Measurements from ENCODE around the gene DPP6.

DNA sequence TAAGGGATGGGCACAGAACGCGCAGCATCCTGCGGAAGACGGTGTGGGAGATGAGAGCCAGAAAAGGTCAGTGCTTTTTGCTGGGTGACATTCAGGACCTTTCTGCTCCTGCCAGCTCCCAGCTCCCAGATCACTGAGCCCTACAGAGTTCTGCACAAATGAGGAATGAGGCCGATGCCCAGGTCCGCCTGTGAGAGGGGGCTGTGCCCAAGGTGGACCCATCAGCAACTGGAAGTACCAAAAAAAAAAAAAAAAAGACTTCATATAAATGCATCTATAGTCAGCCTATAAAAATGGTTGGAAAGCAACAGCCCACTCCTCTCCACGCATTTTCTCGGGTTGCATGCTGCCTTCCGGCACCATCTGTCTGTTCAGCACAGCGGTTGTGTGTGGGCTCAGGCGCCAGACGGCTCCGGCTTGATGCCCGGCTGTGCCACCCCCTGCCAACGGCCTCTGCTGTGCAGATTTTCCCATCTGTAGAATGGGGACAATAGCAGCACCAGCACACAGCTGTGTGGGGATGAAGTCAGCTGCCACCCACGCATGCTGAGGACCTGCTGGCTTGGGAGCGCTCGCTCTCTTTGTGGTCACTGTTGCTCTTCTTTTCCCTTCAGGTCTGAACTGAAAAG lies 19.6 kb downstream of the PRKAG2 start:
- RRBS = 95% methylated on average over 5 of the region's 18 CpGs

DNA sequence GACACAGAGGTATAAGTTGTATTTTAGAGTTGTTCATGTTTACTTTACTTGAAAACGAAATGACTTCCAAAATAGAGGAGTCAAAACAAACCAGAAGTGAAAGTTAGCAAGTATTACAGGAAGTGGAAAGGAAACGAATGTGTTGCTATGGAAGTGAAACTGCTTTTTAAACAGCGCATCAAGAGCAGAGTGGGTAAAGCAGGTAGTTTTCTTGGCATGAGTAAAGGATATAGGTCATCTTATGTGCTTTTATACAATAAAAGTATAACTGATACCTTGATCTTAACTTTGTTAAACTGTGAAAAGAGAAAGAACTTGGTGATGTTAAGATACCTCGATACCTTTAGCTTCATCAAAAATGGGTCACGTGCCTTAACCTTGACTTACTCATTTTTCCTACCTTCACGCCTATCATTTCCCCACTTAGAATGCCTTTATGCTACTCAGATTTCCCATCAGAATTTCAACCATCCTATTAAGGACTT lies 19.9 kb upstream of the GALNTL5 start:
- RRBS = no CpG with 5 or more reads among the region's 6 CpGs

DNA sequence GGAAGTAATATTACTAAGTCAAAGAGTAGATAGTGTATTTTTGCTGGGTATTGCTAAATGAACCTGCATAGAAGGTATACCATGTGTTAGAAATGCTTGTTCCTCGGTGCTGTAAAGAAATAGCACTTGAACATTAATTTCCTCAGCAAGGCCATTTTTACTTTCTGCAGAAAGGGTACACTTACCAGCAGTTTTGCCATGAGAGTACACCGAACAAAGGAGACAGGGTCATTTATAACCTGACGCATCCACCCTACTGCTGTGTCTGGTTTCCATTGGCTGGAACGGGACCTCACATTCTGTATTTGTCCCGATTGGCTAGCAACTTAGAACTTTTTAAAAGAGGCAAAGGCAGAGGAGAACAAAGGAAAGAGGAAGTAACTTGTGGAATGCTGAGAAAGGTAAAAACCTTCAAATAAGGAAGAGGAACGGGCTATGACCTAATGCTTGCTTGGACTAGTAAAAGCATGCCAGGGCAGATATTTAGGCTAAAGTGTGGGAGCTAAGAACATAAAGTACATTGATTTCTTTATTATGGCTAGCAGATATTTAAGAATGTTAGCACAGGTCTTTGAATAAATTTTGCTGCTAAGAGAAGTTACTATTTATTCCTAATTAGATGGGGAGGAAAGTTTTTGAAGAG lies 56.8 kb downstream of the GALNT11 start:
- RRBS = no CpG with 5 or more reads among the region's 6 CpGs

DNA sequence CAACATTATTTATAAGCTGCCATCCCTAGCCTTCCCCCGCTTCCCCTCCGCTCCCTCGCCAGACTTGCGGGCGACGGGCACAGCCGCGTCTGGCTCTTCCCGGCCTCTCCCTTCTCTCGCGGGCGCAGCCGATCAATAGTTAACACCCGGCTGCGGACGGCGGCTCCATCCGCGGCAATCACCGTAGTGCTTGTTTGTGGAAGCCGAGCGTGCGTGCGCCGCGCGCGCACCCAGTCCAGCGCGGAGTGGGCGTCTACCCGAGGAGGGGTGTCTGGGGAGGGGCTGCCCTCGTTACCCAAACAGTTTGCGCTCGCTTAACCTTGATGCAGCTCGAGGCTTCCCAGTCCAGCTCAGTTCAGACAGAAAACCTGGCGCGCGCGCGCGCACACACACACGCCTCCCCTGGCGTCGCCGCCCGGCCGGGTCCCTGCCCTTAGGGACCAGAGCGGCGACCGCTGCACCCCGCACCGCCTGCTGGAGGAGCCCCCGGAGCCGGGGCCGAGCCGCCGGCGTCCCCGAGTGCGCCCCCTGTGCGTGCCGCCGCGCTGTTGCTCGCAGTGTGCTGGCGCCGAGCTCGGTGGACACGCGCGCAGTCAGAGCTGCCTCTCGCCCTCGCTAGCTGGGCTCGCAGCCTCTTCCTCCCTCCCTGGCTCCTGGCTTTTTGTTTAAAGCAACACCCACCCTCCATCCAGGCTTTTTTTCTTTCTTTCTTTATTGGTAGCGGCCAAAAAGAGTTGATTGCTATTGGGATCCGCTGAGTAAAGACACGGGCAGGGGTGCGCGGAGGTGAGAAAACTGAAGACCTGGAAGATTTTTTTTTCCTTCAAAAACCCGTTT lies 165.2 kb upstream of the DPP6 start:
- RRBS = 84% methylated on average over 12 of the region's 81 CpGs

- RRBS = 87% methylated on average over 9 of the region's 73 CpGs
Observed at GRCh38 chr7:154051942-154052822, at the start of gene DPP6. TSS of gene DPP6 (plus strand) at chr7:154052398.

DNA sequence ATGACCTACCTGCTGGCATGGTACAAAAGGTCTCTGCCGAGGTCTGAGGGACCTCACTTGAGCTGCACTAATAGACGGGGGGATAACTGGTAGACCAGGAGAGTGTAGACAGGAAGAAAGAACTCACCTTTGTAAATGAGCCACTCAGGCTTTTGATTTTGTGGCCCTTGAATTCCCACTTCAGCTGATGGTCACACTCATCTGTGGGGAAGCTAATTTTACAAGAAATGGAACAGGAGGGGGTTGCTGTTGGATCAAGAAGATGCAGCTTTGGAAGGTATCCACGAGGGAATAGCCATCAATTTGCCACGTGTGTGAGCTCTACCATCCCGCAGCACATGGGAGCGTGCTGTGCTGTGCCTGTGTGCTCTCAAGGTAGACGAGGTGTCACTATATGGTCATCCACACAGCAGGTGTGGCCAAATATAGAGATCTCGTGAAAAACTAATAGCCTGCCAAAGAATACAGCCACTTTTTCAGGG lies 279.2 kb downstream of the DPP6 start:
- RRBS = no CpG with 5 or more reads among the region's 8 CpGs

- RRBS = no CpG with 5 or more reads among the region's 2 CpGs
Observed at GRCh38 chr7:154442927-154443182, 390.7 kb downstream of the DPP6 start.

DNA sequence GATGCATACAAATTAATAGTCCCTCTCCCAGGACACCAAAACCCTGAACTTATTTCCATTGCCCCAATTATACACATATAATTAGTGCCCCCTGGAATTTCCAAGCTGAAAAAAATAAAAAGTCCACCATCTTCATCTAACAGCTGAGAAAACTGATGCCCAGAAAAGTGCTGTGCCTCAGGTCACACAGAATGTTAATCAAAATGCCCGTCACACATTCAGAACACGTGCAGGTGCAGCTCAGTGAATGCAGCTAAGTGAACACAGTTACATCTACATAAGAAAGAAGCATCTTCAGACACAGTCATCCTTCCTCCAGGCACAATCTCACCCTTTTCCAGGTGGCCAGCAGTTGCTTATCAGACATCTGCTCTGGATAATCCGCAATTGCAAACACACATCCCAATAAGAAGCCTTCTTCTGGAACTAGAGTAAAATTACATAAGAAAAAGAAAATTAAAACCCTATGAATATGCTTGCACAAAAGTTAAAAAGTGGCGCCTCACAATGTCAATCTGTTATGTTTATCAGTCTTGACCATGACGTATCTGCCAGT lies 35.4 kb downstream of the PAXIP1 start:
- RRBS = no CpG with 5 or more reads among the region's 5 CpGs

DNA sequence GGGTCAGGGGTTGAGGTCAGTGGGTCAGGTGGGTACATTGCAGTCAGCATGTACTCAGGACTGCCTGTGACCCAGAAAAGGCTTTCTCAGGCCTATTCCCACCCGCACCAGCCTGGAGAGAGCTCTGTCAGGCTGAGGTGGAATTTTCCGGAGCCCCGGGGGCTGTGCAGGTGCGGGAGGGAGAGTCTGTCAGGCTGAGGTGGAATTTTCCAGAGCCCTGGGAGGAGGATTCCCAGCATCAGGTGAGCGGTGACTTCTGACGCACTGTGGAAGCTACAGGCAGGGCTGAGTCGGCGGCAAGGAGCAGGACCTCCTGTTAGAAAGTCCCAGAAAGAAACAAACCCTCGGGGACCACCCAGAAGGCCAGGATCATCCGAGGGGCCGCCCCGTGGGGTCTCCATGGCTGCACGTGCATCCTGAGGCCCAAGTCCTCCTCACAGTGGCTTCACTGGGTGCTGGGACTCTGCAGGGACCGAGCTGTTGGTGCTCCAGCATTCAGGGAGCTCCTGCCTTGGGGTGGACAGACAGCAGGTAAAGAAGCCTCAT lies 94.2 kb upstream of the INSIG1 start:
- RRBS = no CpG with 5 or more reads among the region's 14 CpGs

DNA sequence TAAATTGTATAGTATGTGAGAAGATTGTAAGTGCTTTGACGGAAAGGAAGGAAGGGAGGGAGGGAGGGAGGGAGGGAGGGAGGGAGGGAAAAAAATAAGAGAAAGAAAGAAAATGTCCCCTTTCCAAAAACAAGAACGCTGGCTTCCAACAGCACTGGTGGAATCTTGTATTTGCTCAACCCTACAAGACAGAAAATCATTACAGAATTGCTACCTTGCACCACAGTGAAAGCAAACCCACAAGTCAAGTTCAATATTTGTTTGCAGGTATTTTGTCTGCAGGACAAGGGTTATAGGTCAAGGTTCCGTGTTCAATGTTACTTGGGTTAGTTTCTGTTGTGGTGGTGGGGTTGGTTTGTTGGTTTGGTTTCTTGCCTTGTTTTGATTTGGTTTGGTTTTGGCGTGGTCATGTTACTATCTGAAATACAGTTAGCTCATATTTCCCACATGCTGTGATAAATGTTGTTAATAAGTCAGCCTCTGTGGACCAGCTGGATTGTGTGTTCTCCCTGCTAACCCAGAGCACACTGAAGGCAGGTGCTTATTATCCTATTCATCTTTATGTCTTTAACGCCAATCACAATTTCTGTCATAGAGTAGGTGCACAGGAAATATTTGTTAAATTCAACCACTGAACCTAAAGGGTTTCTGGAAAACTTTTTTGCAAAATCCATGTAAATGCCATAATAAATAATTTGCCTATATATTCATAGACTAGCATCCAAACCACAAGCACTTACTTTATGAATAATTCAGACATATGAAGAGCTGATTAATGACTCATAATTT lies 75.6 kb upstream of the INSIG1 start:
- RRBS = no CpG with 5 or more reads among the region's 5 CpGs

- RRBS = no CpG with 5 or more reads among the region's 5 CpGs
Observed at GRCh38 chr7:155294063-155294487, 3.6 kb upstream of the INSIG1 start.

GRCh38 chr7:155307909-155308235 lies 10.2 kb downstream of the INSIG1 start:
- RRBS = no CpG with 5 or more reads among the region's 4 CpGs

DNA sequence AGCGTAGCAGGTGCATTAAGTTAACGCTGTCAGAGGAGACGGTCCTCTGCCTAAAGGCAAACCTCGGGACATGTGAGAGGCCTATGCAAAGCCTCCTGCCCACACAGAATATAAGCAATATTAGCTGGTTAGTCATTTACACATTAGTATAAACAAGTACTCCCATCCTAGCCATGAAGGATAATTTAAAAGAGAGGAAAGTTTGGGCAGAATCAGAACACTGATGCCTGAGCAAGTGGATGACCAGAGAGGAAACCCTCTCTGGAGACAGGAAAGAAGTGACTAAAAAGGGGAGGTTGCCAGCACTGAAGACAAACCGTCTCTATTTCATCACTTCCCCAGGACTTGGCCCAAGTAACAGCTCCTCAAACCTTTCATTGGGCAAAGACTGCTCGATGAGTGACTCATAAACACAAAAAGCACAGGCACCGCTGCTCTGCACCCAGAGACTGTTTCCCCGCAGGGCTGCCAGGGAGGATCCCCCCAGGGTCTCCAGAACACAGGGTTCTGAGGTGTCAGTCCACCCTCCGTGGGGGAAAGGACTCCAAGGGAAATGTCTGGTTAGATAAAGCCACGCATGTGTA lies 59.7 kb downstream of the INSIG1 start:
- RRBS = no CpG with 5 or more reads among the region's 10 CpGs

- RRBS = 96% methylated on average over 18 of the region's 45 CpGs
Observed at GRCh38 chr7:155803342-155803655, 9.0 kb downstream of the SHH start.

DNA sequence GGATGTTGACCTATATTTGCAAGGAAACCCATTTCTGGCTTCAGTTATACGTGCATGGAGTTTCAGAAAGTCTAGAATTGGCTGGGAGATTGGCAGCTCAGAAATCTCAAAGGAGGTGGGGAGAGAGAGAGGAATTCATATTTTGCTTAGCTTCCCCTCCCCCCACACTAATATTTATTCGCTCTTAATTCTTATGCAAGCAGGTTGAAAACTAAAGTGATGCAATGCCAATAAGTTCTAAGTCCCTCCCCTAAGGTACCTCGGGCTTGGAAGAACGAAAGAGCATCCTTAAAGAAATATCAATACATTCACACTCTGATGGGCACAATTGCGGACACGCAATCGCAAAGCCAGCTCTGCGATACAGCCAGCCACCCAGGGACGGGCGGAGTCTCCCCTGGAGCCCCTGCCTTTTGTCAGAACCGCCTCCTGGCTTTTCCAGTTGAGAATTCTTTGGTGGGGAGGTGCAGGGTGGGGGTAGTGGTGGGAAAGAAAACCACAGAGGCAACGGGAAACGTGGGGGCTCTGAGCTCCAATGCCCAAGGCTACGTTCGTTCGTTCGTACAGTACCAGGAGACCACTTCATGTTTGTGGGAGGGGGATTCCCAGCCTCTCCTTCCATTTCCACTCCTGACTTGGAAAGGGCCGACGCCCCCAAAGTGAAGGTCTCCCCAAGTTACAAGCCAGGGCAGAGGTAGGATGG lies 1.3 kb downstream of the SHH start:
- RRBS = no CpG with 5 or more reads among the region's 19 CpGs

DNA sequence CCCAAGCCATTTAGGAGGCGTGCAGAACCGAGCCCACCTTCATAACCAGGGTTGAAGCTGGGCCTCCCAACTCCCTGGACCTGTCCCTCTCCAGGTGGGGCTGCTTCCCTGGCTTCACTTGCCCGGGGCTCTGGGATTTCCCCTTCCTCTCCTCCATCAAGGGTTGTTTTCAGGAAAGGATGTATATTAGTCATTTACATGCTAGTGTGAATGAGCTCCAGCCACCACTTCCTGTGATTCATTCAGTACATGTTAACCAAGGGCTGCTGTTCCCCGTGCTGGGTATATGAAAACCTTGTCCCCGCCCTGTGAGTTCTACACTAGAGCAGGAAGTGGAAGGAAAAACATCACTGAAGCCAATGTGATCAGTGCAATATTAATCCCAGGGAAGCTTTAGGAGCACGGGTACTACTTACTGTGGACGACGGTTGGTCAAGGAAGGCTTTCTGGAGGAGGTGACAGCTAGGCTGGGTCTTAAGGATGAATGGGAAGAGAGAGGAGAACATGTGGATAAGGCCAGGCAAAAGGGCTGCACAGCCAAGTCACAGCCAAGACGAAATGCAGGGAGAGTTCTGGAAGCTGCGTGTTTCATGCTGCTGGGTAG lies 150.1 kb upstream of the SHH start:
- RRBS = no CpG with 5 or more reads among the region's 10 CpGs

GRCh38 chr7:156535490-156535696 lies 105.2 kb upstream of the RNF32 start:
- RRBS = no CpG with 5 or more reads among the region's 4 CpGs

DNA sequence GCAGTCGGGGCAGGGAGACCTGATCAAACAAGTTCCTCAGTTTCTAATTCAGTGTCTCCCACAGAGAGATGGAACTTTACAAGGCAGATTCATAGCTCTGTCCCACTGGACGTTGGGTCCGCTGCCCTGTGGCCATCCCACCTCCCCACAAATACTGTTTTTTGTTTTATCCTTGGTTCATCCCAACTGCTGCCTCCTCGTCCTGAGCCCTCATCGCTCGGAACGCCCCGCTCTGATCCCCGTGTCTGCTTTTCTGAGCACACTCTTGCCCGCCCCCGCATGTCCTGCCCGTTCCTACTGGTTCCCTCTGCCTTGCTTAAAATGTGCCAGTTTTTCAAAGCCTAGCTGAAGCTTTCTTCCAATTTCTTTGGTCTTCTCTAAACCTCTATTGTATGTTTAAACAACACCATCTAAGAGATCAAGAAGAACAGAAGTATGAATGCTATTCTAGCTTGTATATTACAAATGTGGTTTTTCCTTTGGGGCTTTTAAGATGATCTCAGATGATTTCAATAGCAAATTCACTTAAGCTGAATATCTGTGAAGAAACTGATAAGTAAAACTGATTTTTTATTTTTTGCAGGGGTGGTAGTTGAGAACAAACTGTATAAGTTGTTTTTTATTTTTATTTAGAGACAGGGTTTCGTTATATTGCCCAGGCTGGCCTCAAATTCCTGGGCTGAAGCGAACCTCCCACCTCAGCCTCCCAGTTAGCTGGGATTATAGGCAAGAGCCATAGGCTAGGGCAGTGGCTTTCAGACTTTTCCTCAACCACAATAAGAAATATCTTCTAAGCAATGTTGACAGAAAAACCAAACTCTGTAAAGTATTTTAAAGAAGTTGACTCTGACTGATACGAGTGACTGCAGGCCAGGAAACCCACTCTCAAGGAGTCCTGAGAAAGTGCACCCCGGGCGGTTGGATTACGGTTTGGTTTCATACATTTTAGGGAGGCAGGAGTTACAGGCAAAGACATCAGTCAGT lies 19.6 kb downstream of the RNF32 start:
- RRBS = no CpG with 5 or more reads among the region's 18 CpGs

DNA sequence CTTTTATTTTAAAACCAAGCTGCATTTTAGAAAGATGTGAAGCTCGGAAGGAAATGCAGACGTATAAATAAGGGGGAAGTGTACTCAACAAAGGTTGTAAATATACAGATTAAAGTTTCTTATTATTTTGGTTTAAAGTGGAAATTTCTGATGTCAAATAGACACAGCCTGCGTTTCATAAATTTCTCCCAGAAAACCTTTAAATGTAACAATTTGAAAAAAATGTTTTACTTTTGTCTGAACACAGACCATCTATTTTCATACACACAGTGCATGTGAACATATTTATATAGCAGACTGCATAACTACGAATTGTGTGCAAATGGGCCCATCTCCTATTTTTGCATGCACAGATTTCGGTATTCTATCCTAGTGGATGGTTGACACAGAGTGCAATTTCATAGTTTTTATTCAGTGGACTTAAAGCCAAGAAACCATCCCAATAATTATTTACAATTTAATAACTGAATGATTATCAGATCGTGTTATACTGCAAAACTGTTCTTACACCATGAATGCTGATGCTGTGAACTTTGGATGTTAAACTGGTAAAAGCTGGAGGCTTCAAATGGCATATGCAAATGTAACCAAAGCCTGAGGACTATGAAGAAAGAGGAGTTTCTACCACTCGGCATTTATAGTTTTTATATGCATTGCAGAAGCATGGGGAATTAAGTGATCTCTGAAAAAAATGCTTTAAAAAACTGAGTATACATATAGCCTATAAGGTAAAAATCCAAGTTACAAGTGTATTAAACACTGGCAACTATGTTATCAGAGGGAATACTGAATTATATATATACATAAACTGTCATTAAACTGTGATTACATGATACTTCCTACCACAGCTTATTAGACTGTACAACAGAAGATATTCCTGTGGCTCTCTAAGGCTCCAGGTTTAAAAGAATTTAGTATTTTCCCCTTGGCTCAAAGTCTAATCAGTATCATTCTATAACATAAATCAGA lies 42.3 kb downstream of the RNF32 start:
- RRBS = no CpG with 5 or more reads among the region's 7 CpGs

DNA sequence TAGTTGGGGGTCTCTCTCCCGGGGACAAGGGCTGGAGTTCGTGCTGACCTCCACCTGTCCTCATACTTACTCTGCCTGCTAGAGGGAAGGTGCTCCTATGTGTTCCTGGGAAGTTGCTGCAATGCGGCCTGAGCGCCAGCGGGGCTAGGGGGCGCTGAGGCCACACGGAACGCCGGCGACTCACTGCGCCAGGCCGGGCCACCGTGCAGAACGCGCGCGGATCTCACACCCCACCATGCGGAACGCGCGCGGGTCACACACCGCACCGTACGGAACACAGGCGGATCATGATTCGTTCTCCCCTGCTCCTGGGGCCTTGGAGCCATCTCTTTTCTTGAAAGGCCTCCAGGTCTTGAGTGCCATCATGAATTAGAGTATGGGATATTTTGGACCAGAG lies 15.9 kb upstream of the LMBR1 start:
- RRBS = no CpG with 5 or more reads among the region's 27 CpGs

Data from HCT116 (cell line).